Pericardium fibroblast (primary cell): ENCODE results near the gene CLEC1A.

GRCh38 chr12:9134899-9135441 lies 19.3 kb upstream of the A2M start:
- RAMPAGE, long total RNA = no peak

DNA sequence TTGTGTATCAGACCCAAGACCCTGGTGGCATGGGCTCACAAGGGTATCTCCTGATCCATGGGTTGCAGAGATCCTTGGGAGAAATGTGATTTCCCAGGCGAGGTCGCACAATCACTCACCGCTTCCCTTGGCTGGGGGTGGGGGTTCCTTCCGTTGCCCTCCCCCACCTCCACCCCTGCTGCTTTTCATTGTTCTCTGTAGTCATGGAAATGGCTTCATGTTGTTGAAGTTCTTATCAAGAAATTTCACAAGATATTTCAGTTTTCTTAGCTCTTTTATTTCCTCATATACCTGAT lies 40.9 kb downstream of the PZP start:
- RAMPAGE, long total RNA = no peak

- RAMPAGE, long total RNA = no peak
Observed at GRCh38 chr12:9284177-9284930, 76.2 kb upstream of the PZP start.

- RAMPAGE, long total RNA = no peak
Observed at GRCh38 chr12:9435486-9436137, 172.1 kb downstream of the KLRB1 start.

DNA sequence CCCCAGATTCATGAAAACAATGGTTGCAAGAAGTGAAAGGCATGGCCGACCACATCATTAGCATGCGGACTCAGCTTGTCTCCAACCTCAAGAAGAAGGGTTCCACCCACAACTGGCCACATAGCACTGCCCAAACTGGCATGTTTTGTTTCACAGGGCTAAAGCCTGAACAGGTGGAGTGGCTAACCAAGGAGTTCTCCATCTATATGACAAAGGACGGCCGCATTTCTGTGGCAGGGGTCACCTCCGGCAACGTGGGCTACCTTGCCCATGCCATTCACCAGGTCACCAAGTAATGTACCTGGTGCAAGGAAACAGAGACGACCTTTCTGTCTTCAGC lies 26.8 kb upstream of the CLEC2D start:
- RAMPAGE, long total RNA = no peak

DNA sequence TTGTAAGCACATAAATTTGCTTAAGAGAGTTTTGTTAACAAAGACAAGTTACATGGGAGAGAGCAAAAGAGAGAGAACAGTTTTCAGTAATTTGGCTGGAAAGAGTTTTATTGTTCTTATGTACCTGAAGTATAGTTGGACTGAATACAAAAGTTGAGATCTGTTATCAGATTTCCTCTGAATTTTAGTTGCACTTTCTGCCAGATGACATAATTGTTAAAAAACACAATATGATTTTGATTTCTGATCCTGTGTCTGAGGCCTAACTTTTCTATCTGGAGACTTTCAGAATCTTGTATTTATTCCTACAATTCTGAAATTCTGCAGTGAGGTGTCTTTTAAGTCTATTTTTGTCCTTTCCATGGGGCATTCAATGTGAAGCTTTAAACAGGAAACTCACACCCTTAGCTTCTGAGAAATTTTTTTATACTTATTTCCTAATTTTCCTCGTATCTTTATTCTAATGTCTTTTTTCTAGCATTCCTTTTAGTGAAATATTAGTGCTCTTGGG lies 23.3 kb downstream of the CD69 start:
- RAMPAGE, long total RNA = no peak

- RAMPAGE, long total RNA = no peak
Observed at GRCh38 chr12:9750708-9751122, 10.0 kb downstream of the CD69 start.

DNA sequence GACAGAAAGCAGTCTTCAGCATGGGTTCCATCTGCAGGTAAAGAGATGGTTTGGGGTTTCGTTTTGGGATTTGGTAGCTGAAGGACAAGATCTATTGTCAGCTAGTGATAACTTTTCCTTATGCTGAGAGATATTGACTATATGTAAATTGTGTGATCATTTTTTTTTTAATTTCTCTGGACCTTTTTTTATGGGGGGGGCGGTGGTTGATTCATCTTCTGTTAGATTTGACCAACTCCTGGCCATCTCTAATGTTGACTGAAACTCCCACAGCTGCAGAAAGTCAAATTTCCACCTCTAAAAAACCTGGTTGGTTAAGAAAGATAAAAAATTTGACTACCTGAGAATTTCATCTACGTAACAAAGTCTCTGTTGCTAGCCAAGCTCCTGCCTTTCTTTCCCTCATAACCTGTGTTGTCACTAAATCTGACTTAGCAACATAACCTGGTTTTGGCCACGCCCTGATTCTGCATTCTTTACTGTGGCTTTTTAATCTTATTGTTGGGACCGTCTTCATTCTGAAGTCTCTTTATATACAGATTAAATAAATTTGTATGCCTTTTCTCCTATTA lies 15.9 kb upstream of the CD69 start:
- RAMPAGE, long total RNA = no peak

GRCh38 chr12:9872166-9872573 lies 3.0 kb upstream of the CLEC2B start:
- RAMPAGE, long total RNA = no peak

- RAMPAGE, long total RNA = no peak
Observed at GRCh38 chr12:10089034-10089323, 9.8 kb downstream of the CLEC1A start.

DNA sequence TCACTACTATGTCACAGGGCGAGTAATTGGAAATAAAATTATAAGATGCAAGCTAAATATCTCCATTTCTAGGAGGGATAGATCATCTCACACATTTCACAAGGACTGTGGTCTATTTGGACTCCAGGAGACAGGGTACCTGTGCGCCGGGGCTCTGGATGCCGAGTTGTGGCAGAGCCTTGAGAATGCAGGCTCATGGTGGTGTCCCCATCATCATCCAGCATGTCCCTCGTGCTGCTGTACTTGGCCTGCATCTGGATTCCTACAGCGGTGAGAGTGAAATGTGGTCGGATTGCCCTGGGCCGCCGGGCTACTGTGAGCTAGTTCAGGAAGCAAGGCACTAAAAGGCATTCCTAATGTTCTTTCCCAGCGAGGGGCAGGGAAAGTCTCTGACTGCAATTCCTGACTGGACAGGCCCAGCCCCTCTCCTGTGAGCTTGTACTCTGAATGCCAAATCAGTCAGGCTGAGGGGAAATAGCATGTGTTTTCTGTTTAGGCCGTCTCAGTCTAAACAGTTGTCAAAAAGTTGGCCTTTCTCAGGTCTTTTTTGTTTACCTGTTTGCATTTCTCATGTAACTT lies at the start of gene CLEC1A:
CLEC1A (minus strand) TSS at position 317 of the 579 bp plus-strand sequence.
- RAMPAGE, long total RNA = no peak

- RAMPAGE, long total RNA = no peak
Observed at GRCh38 chr12:10102272-10102629, 3.5 kb upstream of the CLEC1A start.

- RAMPAGE, long total RNA = no peak
Observed at GRCh38 chr12:10213140-10214202, 794 bp downstream of the GABARAPL1 start.

- RAMPAGE, long total RNA = no peak
Observed at GRCh38 chr12:10215463-10215873, 2.8 kb downstream of the GABARAPL1 start.

DNA sequence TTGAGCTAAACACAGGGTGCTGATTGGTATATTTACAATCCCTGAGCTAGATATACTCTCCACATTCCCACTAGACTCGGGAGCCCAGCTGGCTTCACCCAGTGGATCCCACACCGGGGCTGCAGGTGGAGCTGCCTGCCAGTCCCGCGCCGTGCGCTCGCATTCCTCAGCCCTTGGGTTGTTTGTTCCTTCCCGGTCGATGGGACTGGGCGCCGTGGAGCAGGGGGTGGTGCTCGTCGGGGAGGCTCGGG lies 12.7 kb downstream of the GABARAPL1 start:
- RAMPAGE, long total RNA = no peak

- RAMPAGE, long total RNA = no peak
Observed at GRCh38 chr12:10310373-10310903, 2.8 kb downstream of the KLRD1 start.

DNA sequence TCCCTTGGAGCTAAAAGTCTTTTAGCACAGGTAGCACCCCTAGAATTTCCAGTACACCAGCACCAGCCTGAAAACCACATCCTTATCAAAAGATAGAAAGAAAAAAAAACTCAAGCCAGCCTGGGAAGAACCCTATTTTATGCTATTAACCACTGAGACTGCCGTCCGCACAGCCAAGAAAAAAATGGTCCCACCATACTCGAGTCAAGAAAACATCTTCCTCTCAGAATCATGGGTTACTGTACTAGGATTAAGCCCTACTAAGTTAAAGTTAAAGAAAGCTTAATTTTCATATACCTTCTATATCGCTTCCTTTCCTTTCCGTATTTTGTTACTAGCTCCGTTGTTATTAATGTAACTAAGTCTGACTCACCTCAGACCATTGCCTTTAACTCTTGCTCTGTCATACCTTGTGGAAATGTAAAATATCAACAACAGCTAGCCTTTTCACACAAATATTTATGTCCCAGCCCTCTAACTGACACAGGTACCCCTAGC lies 20.0 kb downstream of the KLRK1 start:
- RAMPAGE, long total RNA = no peak

DNA sequence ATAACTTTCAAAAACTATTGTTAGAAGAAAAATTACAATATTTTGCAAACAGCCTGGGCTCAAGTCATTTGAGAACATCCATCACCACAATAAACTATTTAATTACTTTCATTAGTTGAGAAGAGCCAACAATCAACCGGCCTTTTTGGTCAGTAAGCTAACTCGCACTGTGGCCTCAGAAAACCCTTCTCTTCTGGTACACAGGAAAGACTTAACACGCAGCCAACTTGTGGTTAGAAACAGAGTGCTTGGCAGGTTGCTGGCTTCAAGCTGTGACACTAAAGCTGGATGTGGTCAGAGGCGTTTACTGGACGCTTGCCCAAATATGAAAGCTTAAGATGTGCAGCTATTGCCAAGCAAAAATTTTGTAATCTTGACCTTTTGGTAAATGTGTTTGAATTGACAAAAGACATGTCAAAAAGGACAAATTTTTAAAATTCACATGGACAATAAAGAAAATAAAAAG lies 2.5 kb upstream of the KLRK1 start:
- RAMPAGE, long total RNA = no peak

DNA sequence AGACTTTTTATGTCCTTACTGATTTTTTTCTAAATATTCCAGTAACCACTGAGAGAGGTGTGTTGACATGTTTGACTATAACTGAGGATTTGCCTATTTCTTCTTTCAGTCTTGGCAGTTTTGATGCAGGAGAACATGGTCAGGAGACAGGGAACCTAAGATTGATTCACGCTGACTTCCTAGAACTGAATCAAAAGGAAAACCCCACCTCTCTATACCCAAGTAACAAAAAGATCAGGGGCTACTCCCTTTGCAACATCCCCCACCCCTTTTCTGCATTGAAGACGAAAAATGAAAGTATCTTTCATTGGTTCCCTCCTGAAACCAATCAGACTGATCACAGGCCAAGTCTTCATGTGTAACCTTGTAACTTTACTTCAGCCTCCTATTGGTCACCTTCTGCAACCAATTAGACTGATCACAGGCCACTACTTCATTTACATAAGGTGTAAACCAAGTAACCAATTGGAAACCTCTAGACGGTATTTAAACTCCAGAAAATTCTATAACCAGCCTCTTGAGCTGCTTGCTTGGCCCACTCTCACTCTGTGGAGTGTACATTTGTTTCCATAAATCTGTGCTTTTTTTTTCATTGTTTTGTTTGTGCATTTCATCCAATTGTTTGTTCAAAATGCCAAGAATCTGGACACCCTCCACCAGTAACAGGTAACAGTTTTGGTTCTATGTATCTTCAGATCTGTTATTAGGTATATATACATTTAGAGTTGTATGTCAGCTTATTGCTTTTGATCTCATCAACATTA lies 47.3 kb downstream of the EIF2S3B start:
- RAMPAGE, long total RNA = no peak

- RAMPAGE, long total RNA = no peak
Observed at GRCh38 chr12:10641559-10642342, 28.3 kb upstream of the MAGOHB start.